Parotid gland (tissue), 1 donor: ENCODE measurements around the gene KIR3DL3.

DNA sequence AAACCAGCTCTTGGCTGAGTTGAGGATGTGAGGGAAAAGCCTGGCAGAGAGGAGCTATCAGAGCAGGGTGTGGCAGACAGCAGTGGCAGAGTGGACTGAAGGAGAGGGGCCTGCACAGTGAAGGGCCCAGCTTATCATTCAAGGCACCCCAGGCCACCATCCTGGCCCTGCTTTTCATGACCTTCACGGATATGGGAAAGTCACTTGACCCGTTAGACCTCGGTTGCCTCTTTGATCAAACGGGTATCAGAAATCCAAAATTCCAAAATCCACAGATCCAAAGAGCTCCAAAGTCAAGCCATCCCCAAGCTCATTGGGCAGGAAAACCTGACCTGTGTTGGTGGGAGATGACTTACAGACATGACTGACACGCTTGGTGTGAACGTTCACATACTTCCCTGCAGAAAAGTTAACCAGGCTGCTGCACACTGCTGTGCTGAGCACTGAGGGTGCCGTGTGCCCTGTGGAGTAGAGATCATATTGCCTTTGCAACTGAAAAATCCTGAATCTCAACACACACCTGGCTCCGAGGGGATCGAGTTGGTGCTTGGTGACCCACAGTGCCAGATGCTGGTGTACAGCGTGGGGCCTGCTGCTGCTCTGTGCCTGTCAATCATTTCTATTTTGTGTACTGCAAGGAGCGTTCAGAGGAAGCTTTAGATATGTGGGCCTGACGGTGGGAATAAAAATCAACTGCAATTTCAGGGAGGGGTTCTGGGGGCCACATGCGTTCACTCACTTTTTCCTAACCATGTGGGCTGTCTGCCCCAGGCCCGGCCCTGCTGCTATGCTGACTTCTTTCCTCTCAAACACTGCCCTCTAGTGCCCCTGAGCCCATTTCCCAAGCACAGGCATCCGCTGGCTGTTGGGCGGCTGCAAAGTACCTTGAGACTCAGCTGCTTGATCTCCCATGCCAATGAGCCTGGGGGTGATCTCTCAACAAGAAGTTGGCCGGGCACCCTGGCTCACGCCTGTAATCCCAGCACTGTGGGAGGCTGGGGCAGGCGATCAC, 9.9 kb upstream of the LENG8 start:
- PRO-cap = no peak

DNA sequence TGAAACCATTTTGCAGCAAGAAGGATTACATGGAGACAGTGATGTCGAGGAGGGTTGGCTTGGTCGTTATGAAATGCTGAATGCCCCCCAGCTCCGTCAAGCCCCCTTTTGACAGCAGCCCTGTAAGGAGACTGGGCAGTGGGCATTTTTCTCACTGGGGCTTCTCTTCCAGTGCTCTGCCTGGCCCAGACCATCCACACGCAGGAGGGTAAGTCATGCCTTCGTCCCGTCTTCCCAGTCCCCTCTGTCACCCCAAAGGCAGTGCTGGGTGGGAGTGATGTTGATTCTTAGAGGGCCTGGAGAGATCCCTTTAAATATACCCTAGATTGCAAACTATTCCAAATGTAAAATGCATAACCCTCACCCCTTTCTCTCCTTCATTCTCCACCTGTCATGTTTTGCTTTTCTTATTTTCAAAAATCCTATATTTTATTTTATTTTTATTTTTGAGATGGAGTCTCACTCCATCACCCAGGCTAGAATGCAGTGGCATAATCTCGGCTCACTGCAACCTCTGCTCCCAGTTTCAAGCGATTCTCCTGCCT, 969 bp downstream of the LAIR2 start:
- PRO-cap = no peak

DNA sequence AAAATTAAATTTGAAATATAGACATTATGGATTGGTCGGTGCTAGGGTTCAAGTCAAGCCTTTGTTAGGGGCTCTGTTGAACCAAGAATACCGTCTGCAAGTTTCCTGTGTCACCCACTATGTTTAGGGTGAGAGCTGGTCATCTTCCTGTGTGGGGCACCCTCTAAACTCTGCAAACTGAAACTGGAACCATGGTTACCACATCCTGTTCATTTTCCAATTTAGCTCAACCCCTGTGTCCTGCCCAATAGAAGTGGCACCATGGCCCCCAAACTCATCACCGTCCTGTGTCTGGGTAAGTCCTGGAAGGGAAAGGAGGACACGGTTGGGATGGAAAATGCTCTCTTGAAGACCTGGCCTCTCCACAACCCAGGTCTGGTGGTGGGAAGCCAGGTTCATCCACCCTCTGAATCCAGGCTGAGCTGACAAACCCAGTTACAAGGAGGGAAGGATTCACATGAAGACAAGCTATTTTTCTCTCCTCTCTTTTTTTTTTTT, 30.0 kb downstream of the LAIR2 start:
- PRO-cap = no peak

- PRO-cap = no peak
These were observed 8.0 kb upstream of the LILRB1 start for GRCh38 chr19:54622283-54622774.

DNA sequence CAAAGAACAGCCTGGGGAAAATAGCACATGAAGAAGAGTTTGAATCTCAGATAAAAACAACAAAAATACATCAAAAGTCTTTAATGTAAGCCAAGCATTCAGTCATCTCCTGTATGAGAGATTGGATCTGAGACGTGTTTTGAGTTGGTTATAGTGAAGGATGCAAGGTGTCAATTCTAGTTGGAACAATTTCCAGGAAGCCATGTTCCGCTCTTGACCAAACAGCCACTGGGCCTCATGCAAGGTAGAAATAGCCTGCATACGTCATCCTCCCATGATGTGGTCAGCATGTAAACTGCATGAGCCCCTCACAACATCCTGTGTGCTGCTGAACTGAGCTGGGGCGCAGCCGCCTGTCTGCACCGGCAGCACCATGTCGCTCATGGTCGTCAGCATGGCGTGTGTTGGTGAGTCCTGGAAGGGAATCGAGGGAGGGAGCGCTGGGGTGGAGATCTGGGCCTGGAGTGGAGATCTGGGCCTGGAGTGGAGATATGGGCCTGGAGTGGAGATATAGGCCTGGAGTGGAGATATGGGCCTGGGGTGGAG, at the start of gene KIR3DL3:
KIR3DL3 (plus strand) TSS at position 319 of the 546 bp plus-strand sequence.
- PRO-cap = no peak

DNA sequence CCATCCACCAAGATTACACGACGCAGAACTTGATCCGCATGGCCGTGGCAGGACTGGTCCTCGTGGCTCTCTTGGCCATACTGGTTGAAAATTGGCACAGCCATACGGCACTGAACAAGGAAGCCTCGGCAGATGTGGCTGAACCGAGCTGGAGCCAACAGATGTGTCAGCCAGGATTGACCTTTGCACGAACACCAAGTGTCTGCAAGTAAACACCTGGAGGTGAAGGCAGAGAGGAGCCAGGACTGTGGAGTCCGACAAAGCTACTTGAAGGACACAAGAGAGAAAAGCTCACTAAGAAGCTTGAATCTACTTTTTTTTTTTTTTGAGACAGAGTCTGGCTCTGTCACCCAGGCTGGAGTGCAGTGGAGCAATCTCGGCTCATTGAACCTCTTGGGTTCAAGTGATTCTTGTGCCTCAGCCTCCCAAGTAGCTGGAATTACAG, 15.6 kb downstream of the FCAR start:
- PRO-cap = no peak

DNA sequence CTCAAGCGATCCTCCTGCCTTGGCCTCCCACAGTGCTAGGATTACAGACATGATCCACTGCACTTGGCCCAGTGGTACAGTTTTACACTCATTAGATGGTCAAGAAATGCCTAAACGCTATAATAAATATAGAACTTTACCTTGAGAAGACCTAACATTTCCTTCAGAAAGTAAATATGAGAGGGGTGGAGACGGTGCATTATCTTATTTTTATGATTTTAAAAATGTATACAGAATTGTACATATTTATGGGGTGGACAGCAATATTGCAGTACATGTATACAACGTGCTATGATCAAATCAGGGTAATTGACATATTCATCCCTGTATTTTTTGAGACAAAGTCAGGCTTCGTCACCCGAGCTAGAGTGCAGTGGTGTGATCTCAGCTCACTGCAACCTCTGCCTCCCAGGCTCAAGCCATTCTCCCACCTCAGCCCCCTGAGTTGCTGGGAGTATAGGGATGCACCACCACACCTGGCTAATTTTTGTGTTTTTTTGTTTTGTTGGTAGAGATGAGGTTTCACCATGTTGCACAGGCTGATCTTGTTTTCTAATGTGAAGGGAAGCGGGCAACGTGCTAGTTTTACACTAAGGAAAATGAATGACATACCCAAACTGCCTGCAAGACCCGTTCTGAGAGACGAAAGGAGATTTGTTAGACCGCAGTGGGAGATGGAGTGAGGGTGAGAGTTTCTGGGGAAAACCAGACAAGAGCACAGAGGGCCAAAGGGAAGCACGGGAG, 24.1 kb downstream of the GP6 start:
- PRO-cap = no peak

GRCh38 chr19:55058674-55059490, 4.1 kb downstream of the RDH13 start:
- PRO-cap = no peak

- PRO-cap = no peak
These were observed 742 bp downstream of the EPS8L1 start for GRCh38 chr19:55076134-55077087.

DNA sequence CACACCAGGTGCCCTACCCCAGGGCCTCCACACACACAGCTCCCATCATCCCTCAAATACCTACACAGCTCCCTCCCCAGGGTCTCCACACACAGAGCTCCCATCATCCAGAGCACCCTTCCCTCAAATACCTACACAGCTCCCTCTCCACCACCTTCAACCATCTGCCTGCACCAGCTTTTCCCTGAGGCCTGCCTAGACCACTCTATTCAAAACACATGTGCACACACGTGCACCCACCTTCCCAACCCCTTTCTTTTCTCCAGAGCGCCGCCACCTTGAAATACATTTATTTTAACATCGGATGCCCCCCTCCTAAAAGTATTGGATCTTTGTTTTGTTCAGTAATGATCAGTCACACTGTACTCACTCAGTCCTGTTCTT, 14.0 kb downstream of the EPS8L1 start:
- PRO-cap = no peak

- PRO-cap = no peak
These were observed 16.5 kb downstream of the EPS8L1 start for GRCh38 chr19:55092015-55092652.

DNA sequence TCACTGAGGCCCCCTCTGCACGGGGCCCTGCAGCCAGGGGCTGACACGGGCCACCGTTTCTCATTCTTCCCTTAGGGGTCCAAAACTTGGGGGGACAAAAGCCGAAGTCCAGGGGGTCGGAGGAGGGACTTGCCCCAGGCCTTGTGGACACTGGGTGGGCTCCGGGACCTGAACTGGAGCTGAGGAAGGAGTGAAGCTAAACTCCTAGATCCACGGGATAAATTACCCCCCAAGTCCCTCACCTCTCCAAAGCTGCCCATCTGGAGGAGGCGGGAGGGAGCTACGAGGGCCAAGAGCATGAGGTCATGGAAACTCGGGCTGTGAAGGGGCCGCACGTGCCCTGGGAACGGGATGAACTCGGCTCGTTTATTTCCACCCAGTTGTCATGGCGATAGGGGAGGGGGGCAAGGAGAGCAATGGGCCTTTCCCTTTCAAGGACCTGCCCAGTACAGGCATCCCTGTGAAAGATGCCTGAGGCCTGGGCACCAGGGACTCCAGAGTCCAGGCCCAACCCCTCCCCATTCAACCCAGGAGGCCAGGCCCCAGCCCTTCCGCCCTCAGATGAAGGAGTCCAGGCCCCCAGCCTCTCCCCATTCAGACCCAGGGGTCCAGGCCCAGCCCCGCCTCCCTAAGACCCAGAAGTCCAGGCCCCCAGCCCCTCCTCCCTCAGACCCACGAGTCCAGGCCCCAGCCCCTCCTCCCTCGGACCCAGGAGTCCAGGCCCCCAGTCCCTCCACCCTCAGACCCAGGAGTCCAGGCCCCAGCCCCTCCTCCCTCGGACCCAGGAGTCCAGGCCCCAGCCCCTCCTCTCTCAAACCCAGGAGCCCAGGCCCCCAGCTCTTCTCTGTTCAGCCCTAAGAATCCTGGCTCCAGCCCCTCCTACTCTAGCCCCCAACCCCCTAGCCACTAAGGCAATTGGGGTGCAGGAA, 3.7 kb downstream of the PPP1R12C start:
- PRO-cap = no peak

DNA sequence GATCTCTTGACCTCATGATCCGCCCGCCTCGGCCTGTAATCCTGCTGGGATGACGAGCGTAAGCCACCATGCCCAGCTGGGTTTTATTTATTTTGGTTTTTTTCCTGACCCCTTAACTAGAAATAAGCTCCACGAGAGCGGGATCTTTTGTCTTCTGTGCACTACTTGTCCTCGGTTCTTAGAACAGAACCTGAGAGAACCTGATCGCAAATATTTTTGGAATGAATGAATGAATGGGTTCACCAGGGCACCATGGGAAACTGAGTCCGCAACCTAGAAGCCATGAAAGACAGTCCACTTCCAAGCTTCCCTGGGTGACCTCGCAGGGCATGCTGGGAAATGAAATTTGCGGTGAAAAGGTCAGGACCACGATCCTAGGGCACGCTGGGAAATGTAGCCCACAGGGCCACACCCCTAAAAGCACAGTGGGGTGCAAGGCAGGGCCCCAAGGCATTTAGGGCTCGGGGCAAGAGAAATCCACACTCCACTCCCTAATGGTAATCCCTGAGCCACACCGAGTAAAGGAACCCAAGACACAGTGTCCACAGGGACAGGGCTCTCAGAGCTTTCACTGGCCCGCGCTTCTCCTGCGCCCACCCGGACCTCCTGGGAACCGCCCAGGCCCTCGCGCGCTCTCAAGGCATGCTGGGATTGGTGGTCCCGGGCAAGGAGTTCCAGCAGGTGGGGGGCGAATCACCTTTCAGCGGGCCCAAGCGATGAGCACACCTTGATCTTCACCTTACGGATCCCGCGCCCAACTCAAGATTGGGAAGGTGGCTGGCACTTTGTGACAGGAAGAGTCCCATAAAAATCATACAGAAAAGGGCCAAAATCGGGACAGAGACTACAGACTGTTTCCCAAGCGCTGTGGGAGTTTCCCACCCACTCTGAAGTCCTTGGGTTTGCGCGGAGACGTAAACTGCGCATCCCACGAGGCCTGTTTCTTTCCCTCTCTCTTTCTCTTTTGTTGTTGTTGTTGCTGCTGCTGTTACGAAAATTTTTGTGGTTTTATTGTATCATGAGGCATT, 1.1 kb upstream of the PPP1R12C start:
- PRO-cap = no peak

GRCh38 chr19:55133609-55134531, 15.1 kb downstream of the TNNT1 start:
- PRO-cap = no peak

DNA sequence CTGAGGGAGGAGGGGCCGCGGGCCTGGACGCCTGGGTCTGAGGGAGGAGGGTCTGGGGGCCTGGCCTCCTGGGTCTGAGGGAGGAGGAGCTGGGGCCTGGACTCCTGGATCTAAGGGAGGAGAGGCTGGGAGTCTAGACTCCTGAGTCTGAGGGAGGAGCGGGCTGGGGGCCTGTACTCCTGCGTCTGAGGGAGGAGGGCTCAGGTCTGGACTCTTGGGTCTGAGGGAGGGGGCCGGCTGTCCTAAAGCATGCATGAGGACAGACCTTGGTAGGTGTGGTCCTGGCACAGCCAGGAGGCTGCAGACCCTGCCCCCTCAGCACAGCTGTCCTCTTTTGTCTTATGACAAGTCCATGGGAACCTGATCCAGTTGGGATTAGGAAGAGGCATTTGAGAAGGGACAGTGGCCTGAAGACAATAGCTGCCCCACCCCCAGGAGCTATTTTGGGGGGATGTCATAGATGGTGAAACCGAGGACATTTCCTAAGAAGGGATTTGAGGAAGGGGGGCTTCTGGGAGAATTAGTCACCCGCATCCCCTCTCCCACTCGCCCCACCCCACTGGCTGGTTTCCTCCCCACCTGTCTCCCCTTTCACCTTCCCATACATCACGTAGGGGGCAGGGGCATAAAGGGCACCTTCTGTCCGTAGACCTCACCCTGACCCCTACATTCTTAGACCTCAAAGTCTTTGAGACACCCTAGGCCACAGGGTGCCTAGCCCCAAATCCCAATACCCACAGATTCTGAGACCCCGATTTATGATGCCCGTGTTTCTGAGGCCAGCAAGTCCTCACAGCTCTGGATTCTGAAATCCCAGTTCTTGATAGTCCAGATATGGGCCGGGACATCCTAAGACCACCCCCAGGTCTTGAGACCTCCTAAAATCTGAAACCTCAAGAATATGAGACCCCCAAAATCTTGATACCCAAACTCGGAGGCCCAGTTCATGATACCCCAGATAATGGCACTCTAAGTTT, 984 bp downstream of the TNNT1 start:
- PRO-cap = no peak

DNA sequence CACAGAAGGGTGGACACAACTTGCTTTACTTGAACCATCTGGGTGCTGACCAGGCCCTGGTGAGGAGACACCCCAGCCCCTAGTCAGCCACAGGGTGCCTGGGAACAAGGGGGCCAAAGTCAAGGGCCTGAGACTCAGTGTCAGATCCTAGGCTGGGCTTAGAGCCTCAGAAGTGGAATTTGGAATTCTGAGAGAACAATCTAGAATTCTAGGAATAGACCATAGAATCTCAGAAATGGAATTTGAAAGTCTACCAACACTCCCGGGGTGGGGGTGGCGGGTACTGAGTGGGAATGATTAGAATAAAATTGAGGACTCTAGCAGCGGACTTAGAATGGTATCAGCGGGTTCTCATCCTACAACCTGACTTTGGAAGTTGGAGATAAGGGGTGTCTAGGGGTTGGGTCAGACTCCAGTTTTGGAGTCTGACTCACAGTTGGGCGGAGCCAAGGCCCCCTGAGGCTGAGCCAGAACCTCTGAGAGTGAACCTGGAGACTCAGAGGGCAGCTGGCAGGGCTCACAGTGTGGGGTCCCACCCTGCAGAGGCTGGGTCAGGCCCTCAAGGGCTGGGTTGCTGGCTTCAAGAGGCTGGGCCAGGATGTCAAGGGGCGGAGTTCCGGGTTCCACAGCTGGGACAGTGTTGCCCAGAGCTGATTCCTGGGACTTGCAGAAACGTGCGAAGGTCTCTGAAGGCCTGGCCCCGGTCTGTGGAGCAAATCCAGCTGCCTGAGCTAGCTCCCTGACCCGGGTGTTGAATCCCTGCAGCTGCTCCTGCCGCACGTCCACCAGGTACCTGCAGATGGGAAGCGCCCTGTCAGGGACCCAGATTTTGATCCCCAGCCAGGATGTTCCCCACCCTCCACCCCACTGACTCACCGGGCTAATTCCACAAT, 1.4 kb upstream of the TNNI3 start:
- PRO-cap = no peak

GRCh38 chr19:55256052-55256513, 2.7 kb downstream of the PPP6R1 start:
- PRO-cap = no peak

DNA sequence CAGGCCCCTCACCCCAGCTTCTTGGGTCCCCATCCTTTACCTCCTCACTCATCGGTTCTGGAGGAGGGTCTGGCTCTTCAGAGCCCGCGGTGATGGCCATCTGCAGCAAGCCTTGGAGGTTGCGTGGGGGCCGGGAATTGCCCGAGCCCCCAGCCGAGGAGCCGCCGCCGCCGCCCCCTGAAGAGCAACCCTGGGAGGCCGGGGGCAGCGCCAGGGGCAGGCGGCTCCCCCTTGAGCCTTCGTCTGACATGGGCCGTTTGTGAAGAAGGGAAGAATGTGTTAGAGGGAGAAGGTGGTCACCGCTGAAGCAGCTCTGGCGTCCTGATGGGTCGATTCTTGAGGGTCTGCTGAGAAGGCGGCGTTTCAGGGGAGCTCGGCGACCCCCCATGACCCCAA, 553 bp downstream of the HSPBP1 start:
- PRO-cap = no peak

- PRO-cap = no peak
These were observed 5.0 kb downstream of the KMT5C start for GRCh38 chr19:55344587-55345151.

DNA sequence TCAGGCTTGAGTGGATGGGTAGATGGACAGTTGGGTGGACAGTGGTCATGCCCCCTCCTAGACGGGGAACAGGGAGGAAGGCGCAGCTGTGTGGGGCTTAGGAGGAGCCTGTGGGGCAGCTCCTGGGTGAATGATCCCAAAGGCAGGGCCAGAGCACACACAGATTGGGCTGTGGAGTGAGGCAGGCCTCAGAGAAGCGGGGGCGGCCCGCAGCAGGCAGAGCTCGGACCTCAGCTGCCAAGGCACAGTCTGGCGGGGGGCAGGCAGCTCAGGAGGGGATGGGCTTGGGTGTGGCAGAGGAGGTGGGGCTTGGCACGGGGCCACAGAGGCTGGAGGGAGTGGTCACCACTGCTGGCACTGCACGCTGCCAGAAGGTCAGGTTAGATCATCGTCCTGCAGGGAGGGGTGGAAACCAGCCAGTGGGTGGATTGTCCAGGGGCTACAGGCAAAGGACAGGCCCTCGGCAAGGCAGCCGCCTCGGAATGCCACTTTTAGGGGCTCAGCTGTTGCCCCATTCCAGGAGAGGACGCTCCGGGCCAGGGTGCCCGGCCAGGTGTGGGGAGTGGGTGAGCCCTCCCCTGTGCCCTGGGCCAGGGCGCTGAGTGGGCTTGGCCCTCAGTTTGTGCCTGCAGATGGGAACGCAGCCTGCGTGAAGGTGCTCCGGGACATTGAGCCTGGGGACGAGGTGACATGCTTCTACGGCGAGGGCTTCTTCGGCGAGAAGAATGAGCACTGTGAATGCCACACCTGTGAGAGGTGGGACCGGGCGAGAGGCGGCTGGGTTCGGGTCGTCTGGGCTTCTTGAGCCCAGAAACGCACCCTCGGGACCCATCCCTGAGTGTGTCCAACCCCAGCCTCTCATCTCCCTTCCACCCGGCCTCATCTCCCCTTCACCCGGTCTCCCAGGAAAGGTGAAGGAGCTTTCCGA, 6.2 kb downstream of the KMT5C start:
- PRO-cap = no peak